ENCODE results near the genes RNF223, TTLL10 and SDF4.

GRCh38 chr1:846918-847380 is 76.8 kb upstream of the SAMD11 start:
- PRO-cap = no peak
CAGE:
- cytosol, long polyA plus RNA = no peak
- long polyA plus RNA = no peak
- nucleus, long polyA plus RNA = no peak

DNA sequence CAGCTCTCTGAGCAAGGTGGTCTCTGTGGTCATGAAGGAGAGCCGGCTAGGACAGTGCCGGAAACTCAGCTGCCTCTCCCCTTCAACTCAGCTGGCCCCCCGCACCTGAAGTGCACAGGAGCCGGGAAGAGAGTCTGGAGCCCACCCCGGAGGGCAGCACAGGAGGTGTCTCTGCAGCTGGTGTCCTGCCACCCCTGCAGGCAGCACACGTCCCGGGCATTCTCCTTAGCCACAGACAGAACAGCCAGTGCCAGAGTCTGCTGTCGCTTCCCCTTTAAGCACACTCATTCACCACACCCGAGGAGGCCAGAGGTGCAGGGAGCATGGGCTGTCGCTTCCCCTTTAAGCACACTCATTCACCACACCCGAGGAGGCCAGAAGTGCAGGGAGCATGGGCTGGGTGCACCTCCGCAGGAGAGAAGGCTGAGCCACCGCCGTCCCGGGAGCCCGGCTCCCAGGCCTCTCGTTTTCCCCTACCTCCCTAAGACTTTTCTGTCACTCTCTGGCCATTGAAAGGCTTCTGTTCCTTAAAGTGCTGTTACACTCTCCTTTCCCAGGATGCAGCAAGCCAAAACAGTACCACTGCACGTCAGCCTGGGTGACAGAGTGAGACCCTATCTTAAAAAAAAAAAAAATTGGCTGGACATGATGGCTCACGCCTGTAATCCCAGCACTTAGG is 17.0 kb upstream of the SAMD11 start:
- PRO-cap = no peak
CAGE:
- cytosol, long polyA plus RNA = no peak
- long polyA plus RNA = no peak
- nucleus, long polyA plus RNA = no peak

DNA sequence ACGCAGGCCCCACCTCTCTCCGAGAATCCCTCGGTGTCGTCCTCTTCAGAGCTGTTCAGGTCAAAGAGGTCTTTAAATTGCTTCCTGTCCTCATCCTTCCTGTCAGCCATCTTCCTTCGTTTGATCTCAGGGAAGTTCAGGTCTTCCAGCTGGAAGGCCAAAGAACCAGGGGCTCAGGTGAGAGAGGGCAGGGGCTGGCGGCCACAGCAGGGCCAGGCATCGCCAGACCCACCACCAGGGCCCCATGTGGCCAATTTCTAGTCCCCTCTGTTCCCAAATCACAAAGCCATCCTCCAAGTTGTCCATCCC is 13.6 kb downstream of the NOC2L start:
- PRO-cap = no peak
CAGE:
- cytosol, long polyA plus RNA = start-site peak on the minus strand centred at position 84 of the sequence, 137 bp wide, 163 and 45 reads in 2 replicates
- long polyA plus RNA = no peak
- nucleus, long polyA plus RNA = start-site peak on the minus strand centred at position 84 of the sequence, 137 bp wide, 236 and 79 reads in 2 replicates

DNA sequence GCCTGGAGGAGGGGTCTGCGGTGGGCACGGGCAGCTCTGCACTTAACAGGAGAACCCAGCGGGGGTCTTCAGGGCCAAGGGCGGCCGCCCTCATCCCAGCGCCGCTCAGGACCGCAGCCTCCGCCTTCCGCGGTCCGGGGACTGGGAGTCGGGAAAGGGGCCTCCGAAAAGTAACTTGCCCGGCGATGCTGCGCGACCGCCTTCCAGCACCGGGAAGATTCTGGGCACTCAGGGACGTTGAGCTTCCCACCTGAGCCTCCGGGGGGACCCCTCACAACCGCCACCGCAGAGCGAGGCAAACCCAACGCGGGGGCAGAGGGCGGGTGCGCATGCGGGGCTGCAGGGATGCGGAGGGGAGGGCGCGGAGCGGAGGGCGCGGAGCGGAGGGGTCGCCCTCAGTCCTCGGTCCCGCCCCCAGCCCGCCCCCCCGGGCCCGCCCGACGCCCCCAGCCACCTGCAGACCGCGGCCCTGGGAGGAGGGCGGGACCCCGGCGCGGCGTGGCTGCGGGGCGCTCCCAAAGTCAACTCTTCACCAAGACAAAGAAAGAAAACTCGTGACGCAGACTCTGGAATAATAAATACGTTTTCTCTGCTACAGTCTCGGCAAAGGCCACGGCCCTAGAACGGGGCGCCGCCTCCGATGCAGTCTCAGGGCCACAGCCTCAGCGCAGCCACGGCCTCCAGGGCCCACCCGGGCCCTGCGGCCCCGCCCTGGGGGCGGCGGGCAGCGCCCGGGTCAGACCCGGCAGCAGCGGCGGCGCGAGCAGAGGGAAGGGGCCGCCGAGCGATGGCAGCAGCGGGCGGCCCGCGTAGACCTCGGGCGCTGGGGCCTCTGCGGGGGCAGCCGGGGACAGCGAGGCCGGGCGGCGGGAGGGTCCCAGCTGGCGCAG is 1.3 kb downstream of the HES4 start:
- PRO-cap = no peak
CAGE:
- cytosol, long polyA plus RNA = no peak
- long polyA plus RNA = no peak
- nucleus, long polyA plus RNA = no peak

DNA sequence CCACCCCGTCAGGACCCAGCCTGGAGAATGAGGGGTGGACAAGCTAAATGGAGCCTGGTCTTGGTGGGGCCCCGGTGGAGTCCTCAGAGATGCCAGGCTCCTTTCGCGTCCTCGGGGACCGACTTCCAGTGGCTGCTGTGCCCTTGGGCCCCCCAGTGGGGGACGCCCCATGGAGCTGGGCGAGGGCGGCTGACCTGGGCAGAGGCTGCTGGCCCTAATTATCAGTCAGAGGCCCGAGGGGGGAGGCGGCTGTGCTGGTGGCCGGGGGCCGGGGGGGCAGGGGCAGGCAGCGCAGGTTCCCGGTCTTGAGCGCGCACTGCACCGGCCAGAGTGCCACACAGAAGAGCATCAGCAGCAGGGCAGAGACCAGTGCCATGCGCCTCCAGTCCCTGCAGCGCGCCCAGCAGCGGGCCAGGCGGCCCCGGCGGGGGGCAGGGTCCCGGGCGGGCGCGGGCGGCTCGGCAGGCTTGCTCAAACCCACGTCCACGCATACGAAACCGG is 2.5 kb downstream of the RNF223 start:
- PRO-cap = no peak
CAGE:
- cytosol, long polyA plus RNA = no peak
- long polyA plus RNA = no peak
- nucleus, long polyA plus RNA = no peak

GRCh38 chr1:1073235-1074646 is at the start of gene RNF223:
TSS of gene RNF223 (minus strand) at chr1:1074306.
- PRO-cap = bidirectional peak, plus-strand start at chr1:1074388, minus-strand start at chr1:1074140
CAGE:
- cytosol, long polyA plus RNA = no peak
- long polyA plus RNA = no peak
- nucleus, long polyA plus RNA = no peak

DNA sequence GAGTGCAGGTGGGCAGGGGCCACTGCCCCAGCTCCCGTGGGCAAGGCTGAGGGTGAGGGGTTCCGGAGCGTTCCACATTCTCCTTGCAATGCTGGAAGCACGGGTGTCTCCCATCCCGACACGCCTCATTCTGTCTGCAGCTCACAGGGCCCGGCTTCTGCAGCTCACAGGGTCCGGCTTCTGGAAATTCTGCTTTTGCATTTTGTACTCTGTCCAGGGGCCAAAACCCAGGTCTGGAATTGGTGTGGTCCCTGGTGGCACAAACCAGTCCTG is 20.0 kb upstream of the C1orf159 start:
- PRO-cap = no peak
CAGE:
- cytosol, long polyA plus RNA = no peak
- long polyA plus RNA = no peak
- nucleus, long polyA plus RNA = no peak

GRCh38 chr1:1143140-1144004 is 27.5 kb upstream of the C1orf159 start:
- PRO-cap = no peak
CAGE:
- cytosol, long polyA plus RNA = no peak
- long polyA plus RNA = no peak
- nucleus, long polyA plus RNA = no peak

DNA sequence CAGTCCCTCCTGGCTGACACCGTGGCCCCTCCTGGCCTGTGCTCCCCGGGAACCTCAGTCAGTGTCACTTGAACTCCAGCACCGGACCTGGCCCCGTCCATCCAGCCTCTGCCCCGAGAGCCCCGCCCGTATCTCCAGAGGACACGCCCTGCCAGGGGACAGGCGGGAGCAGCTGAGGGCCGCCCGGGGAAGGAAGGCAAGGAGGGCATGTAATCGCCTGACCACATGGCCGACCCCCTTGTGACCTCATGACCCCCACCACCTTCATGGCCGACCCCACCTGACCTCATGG is 28.6 kb upstream of the TTLL10 start:
- PRO-cap = no peak
CAGE:
- cytosol, long polyA plus RNA = no peak
- long polyA plus RNA = no peak
- nucleus, long polyA plus RNA = no peak

GRCh38 chr1:1157239-1157830 is 16.3 kb upstream of the TTLL10 start:
- PRO-cap = unidirectional peak, plus-strand start at chr1:1157498
CAGE:
- cytosol, long polyA plus RNA = no peak
- long polyA plus RNA = no peak
- nucleus, long polyA plus RNA = no peak

DNA sequence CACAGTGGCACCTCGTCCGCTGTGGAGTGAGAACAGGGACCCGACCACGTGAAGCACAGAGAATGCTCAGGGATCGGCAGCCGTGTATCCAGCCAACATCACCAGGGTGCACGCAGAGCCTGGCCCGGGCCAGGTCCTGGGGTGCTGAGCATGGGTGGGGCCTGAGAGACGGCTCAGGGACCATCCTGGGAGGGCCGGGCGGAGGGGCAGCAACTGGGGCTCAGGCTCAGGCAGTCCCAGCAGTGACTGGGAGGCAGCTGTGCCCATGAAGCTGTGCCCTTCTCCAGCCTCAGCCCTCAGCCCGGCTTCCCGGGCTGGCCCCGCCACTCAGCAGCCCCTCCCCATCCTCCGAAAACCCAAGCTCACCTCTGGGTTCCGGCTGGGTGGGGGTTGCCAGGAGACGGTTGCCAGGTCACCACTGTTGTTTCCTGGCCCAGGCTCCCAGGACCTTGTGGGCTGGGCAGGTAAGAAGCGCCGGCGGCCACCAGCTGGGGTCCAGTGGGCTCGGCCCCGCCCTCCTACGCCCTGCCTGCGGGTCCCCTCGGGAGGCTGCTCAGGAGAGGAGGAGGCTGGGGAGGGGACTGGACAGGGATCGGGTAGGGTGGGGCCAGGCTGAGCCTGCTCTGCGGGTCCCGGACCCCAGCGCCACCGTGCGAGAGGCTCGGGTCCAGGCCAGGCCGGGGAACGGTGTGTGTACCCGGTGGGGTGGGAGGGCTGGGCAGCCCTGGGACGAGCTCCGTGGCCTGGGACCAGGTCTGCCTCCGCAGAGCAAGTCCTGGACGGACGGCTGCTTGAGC is at the start of gene TTLL10:
TSS of gene TTLL10 (plus strand) at position 418 of the 797 bp plus-strand sequence.
- PRO-cap = no peak
CAGE:
- cytosol, long polyA plus RNA = no peak
- long polyA plus RNA = no peak
- nucleus, long polyA plus RNA = no peak

DNA sequence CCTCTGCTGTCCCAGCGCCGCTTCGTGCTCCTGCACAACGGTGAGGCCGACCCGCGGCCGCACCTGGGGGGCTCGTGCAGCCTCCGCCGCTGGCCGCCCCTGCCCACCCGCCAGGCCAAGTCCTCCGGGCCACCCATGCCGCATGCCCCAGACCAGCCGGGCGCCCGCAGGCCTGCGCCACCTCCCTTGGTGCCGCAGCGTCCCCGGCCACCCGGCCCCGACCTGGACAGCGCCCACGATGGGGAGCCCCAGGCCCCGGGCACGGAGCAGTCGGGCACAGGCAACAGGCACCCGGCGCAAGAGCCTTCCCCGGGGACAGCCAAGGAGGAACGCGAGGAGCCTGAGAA is 8.9 kb downstream of the TNFRSF18 start:
- PRO-cap = no peak
CAGE:
- cytosol, long polyA plus RNA = no peak
- long polyA plus RNA = no peak
- nucleus, long polyA plus RNA = no peak

DNA sequence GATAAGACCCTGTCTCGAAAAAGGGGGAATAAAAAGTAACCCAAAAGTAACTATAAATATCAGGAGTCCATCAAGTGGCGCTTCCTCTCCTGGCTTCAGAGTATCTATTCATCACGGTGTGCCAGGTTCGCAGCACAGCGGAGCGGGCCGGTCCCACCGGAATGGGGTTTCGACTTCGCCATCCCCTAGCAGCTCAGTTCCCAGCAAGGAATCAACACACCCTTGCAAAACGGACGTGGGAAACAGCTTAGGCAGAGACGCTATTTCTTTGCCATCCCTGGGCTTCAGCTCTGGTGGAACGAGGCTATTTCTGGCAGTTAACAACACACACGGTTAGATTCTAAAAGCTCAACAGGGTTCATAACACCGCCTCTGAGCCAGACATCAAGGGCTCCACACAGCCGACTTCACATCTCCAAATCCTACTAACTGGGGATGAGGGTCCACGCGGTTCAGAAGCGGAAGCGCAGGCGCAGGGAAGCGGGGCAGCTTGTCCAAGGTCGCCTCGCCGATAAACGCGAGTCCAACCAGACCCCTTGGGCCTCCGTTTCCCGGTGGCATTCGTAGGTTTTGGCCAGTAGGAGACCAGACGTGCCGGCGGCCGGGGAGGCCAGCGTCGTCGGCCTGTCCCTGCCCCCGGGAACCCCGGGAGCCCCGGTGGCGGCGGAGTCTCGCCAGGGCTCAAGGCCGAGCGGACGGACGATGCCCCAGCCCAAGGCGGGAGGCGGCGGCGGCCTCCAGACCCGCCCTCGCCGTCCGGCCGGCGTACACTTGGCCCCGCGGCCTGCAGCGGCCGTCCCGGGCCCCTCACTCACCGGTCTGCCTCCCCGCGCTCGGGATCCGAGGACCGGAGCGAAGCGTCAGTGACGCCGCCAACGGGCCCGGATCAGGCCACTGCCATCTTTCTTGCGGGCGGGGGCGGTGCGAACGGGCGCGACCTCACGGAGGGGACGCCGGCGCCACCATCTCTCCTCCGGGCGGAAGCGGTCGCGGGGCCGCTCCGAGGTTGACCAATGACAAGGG is at the start of gene SDF4:
TSS of gene SDF4 (minus strand) at position 925 of the 1,023 bp plus-strand sequence.
- PRO-cap = bidirectional peak, plus-strand start outside the sequence, minus-strand start at position 896 of the sequence
CAGE:
- cytosol, long polyA plus RNA = no peak
- long polyA plus RNA = start-site peak on the minus strand centred at position 911 of the sequence, 12 bp wide, 157 and 91 reads in 2 replicates
- nucleus, long polyA plus RNA = no peak

DNA sequence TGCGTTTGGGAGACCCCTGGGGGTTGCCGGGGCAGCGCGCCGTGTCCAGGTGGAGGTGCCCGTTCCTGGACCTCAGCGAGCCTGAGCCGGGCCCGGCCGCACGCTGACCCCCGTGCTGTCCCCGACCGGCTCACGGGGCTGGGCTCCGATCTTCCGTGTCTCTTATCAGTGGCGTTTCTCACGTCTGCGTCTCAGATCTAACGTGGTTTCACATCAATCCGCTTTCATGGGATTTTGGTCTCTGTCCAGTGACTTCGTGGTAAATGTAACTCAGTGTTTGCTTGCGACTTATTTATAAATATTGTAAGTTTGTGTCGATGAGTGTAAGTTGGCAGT is 1.3 kb downstream of the B3GALT6 start:
- PRO-cap = unidirectional peak, minus-strand start at position 186 of the sequence; unidirectional peak, minus-strand start at position 267 of the sequence
CAGE:
- cytosol, long polyA plus RNA = no peak
- long polyA plus RNA = no peak
- nucleus, long polyA plus RNA = no peak

- PRO-cap = no peak
CAGE:
- cytosol, long polyA plus RNA = no peak
- long polyA plus RNA = no peak
- nucleus, long polyA plus RNA = no peak
Measured at GRCh38 chr1:1274573-1275137, 1.0 kb upstream of the UBE2J2 start.

DNA sequence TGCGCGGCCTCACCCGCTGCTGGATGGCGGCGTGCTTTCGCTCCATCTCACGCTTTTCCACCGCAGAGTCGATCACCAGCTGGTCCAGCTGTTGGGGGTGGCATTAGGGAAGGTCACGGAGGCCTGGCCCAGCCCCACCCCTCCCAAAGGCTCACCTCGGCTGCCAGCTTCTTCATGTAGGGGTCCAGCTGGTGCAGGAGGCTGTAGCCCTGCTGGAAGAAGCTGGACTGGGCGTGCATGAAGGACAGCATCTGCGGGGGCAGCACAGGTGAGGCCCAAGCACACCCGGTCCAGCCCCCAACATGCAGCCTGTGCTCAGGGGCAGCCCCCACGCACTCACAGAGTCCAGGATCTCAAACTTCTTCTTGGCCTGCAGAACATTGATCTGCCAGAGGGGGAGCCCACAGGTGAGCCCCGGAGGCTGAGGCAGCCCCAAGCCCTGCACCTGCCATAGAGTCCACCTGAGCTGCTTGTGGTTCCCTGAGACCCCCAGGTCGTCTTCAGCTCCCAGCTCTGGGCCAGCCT is 7.8 kb downstream of the ACAP3 start:
- PRO-cap = no peak
CAGE:
- cytosol, long polyA plus RNA = no peak
- long polyA plus RNA = no peak
- nucleus, long polyA plus RNA = no peak

- PRO-cap = no peak
CAGE:
- cytosol, long polyA plus RNA = no peak
- long polyA plus RNA = no peak
- nucleus, long polyA plus RNA = no peak
Measured at GRCh38 chr1:1305500-1306041, 2.2 kb downstream of the ACAP3 start.

DNA sequence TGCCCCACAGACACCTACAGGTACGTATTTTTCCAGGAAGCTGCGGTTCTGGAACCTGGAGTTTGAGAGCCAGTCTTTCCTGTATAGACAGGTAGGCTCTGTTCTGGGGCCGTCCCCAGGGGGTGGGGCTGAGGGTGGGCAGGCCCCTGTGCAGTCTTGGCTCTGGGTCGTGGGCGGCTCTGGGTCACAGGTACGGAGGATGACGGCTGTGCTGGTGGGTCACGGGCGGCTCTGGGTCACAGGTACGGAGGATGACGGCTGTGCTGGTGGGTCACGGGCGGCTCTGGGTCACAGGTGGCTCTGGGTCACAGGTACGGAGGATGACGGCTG is 2.2 kb downstream of the PUSL1 start:
- PRO-cap = no peak
CAGE:
- cytosol, long polyA plus RNA = no peak
- long polyA plus RNA = no peak
- nucleus, long polyA plus RNA = no peak

- PRO-cap = no peak
CAGE:
- cytosol, long polyA plus RNA = no peak
- long polyA plus RNA = no peak
- nucleus, long polyA plus RNA = no peak
Measured at GRCh38 chr1:1318269-1318840, 6.1 kb downstream of the INTS11 start.

DNA sequence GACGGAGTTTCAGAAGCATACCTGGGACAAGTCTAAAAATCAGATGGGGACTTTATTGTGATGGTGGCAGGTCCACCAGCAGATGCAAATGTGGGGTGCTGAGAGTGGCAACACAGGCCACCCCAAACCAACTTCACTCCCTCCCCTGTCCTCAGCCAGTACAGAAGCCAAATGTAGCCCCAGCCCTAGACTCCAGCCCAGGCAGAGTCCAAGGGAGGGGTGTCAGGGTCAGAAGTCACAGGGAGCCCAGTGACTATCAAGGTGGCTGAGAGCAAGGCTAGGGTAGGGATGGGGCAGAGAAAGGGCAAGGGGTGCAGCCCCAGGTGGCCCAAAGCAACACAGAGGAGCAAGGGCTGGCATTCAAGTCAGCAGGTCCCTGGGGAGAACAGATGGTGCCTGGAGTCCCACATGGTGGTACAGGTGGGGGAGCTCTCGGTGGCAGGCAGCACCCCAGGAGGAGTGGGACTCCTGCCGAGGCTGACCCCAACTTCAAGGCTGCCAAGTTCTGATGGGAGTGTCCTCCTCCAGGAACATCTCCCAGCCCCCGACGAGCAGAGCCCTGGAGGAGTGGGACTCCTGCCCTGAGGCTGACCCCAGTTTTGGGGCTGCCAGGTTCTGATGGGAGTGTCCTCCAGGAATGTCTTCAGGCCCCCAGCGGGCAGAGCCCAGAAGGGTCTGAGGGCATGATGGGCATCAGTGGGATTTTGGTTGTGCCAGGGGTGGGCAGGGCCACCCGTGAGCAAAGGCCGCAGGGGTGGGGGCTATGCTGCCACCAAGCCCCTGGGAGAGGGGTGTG is 3.6 kb upstream of the DVL1 start:
- PRO-cap = no peak
CAGE:
- cytosol, long polyA plus RNA = no peak
- long polyA plus RNA = no peak
- nucleus, long polyA plus RNA = no peak